ENCODE measurements around the genes PNPLA5, SHISAL1 and PHF21B.

- PRO-cap, 7 experiments = no peak in any of the 7 experiments
Measured at GRCh38 chr22:43891432-43892258, at the start of gene PNPLA5. TSS of gene PNPLA5 (minus strand) at chr22:43892013.

- PRO-cap, 7 experiments = no peak in any of the 7 experiments
Measured at GRCh38 chr22:44057304-44057785, 33.2 kb downstream of the PARVB start.

DNA sequence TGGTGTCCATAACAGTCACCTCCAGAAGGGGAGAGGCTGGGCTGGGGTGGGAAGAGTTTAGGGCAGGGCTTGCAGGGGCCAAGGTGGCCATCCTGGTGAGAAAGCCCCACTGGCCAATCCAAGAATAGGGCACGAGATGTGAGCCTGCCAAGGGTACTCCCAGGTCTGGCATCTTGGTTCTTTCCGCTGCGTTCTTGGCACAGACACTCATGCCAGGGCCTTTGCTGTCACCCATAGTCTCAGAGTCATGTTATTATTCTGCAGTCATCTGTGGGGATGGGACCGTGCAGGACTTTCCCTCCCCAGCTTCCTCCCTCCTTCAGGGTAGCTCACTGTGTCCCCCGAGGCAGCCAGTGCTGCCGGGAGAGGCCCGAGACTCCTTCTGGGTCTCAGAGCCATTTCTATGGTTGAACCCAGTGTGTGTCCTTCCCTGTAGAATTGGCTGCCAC lies 60.3 kb downstream of the PARVB start:
- PRO-cap, 7 experiments = no peak in any of the 7 experiments

DNA sequence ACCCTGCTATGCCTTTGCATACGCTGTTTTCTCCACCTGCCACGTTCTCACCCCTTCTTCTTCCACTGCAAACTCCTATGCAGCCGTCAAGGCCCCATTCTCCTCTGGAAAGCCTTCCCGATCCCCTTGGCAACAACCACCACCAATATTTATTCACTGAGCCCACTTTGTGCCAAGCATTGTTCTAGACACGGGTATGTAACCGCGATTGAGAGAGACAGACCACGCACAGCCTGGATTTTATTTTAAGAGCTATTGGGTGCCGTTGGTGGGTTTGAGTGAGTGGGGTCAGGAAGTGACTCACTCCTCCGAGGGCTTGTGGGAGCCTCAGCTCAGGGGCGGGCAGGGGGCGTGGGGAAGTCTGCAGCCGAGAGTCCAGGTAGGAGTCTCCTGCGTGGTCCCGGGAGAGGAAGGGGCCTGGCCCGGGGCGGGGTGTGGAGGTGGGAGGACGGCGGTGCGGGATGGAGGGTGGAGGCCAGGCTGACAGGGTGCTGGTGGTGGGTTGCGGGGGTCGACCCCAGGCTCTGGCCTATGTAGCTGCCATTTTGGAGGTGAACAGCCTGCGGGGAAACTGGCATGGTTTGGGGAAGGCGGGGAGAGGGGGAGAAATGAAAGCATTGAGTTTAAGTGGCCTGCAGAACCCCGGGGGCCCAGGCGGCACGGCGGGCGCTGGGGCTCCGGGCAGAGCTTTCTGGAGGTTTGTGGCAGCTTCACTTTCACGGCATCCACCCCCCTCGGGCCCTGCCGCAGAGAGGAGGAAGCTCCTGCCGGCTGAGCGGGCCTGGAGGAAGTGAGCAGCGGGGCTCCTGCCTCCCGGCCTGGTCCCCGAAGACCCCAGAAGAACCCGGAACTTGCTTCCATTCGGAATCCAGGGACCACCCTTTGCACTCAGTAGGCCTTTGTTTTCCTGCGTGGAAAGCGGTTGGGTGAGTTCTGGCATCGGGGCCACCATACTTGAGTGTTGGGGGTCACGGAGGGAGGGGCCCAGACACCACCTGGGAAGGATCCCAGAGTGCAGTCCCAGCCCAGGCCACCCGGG lies 586 bp downstream of the PARVG start:
- PRO-cap, 7 experiments = peak in 7 of 7 experiments; most common plus-strand start position 345 of the sequence (in 7); most common minus-strand start position 297 of the sequence (in 4)

- PRO-cap, 7 experiments = peak in 7 of 7 experiments; most common plus-strand start chr22:44182618 (in 1); most common minus-strand start chr22:44182793 (in 7)
Measured at GRCh38 chr22:44182266-44183152, 1.8 kb downstream of the PARVG start.

GRCh38 chr22:44312615-44313173 lies at the start of gene SHISAL1:
TSS of gene SHISAL1 (minus strand) at chr22:44312951.
- PRO-cap, 7 experiments = no peak in any of the 7 experiments

- PRO-cap, 7 experiments = no peak in any of the 7 experiments
Measured at GRCh38 chr22:44325721-44326327, 13.1 kb upstream of the SHISAL1 start.

GRCh38 chr22:44494382-44495009 lies 3.5 kb downstream of the RTL6 start:
- PRO-cap, 7 experiments = no peak in any of the 7 experiments

GRCh38 chr22:44495050-44495655 lies 2.9 kb downstream of the RTL6 start:
- PRO-cap, 7 experiments = no peak in any of the 7 experiments

DNA sequence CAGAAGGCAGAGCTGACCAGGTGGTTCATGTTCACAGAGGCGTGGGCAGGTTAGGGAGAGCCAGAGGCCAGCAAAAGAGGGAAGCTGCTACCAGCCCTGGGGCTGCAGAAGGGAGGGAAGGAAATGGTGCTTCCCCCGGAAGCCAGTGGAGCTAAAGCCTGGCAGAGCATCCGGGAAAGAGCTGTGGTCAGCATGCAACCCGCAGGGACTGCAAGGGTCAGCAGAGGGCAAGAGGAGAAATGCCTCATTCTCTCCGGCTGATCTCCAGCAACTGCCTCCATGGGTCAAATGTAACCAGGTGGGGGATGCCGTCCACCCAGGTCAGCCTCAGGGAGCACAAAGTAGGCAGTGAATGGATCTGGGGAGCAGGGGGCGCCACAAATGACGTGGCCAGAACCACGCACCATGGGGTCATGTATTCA lies 36.9 kb upstream of the PRR5 start:
- PRO-cap, 7 experiments = no peak in any of the 7 experiments

DNA sequence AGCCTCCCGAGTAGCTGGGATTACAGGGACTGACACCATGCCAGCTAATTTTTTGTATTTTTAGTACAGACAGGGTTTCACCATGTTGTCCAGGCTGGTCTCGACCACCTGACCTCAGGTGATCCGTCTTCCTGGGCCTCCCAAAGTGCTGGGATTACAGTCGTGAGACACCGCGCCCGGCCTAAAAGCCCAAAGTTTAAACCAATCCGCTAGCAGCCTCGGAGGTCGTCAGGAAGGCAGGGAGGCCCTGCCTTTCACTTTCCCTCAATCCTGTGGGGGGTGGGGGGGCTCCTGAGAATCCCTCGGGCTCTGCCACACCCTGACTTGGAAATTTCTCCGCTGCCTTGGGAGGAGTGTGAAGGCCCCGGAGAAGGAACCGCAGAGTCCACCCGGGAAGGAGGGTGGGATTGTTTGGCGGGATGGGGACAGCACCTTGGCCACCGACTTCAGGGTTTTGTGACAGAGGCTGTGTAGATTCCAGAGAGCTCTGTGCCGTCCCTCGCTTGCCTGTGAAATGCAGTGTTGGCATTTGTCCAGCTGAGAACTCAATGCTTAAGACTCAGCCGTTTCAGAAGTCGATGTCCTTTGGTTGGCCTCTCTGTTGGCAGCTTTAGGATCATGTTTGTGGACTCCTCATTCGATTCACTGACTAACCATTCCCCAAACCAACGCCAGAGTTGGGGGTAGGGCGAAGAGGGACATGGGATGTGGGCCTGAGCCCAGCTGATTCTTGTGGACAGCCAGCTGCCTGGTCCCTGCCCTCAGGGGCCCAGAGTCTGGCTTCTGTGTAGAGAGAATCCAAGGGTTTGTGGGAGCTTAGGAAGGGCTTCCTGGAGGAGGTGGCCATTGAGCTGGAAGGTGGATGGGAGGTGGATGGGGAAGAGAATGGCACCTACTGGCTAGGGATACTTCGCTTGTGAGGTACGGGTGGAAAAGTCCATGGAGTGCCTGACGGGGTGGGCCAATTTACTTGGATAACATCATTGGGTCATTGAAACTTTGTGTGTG lies 1.3 kb downstream of the ARHGAP8 start:
- PRO-cap, 7 experiments = no peak in any of the 7 experiments

DNA sequence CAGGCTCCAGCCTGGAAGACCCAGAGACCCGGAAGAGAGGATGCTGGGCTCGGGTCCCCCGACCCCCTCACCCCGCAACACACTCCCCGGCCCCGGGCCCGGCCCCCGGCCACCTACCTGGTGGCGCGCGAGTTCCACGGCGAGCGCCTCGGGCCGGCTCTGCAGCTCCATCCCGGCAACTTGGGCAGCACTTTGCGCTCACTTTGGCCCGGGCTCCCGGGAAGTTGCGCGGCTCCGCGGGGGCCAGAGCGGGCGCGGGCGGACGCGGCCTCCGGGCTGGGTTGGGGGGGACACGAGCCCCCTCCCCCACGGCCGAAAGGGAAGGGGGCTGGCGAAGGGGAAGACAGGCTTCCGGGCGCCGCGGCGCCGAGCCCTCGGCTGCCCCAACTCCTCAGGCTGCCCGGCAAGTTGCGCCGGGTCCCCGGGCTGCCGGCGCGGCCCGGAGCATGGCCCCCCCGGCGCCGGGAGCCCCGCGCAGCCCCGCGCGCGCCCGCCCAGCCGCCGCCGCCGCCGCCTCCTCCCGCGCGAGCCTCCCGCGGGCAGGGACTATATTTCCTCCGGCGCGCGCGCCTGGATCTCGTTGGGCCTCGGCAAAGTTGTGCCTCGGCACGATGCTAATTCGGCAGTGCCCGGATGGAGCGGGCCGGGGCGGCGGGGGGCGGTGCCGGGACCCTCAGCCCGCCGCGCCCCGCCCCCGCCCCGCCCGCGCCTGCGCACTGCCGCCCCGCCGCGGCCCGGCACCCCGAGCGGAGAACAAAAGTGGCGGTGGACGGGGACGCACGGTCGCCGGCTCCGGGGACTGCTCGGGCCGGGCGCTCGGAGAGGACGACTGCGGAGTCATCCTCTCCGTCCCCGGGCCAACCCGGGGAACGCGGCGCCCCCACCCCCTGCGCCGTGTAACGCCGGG lies at the start of gene PHF21B:
Gene PHF21B, minus strand, starts transcription at position 627 of the 907 bp plus-strand sequence.
- PRO-cap, 7 experiments = peak in 7 of 7 experiments; most common plus-strand start position 749 of the sequence (in 3); most common minus-strand start position 674 of the sequence (in 7)

DNA sequence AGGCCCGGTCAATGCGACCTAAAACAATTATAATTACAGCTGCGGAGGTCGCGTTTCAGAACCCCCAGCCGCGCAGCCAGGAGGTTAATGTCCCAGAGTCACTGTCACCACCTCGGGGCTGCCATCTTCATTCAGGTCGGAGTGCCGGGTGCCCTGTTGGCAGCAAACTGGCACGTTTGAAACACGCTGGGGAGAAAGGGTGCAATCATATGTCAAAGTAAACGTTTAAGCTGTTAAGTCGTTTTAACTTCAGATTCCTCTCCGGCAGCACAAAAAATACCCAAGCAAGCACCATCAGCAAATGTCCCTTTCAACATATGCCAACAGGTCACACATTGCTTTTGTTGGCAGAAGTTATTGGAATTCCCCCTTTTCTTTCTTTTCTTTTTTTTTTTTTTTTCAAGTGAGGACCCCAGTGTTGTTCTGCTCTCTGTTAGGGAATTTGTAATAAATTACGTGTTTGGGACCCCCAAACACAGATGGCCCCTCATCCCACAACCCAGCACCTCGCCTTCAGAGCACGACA lies 871 bp upstream of the PHF21B start:
- PRO-cap, 7 experiments = no peak in any of the 7 experiments

- PRO-cap, 7 experiments = no peak in any of the 7 experiments
Measured at GRCh38 chr22:45064482-45064891, 54.7 kb upstream of the PHF21B start.

- PRO-cap, 7 experiments = no peak in any of the 7 experiments
Measured at GRCh38 chr22:45154090-45154551, 9.6 kb upstream of the NUP50 start.

- PRO-cap, 7 experiments = no peak in any of the 7 experiments
Measured at GRCh38 chr22:45185736-45186573, 22.2 kb downstream of the NUP50 start.

DNA sequence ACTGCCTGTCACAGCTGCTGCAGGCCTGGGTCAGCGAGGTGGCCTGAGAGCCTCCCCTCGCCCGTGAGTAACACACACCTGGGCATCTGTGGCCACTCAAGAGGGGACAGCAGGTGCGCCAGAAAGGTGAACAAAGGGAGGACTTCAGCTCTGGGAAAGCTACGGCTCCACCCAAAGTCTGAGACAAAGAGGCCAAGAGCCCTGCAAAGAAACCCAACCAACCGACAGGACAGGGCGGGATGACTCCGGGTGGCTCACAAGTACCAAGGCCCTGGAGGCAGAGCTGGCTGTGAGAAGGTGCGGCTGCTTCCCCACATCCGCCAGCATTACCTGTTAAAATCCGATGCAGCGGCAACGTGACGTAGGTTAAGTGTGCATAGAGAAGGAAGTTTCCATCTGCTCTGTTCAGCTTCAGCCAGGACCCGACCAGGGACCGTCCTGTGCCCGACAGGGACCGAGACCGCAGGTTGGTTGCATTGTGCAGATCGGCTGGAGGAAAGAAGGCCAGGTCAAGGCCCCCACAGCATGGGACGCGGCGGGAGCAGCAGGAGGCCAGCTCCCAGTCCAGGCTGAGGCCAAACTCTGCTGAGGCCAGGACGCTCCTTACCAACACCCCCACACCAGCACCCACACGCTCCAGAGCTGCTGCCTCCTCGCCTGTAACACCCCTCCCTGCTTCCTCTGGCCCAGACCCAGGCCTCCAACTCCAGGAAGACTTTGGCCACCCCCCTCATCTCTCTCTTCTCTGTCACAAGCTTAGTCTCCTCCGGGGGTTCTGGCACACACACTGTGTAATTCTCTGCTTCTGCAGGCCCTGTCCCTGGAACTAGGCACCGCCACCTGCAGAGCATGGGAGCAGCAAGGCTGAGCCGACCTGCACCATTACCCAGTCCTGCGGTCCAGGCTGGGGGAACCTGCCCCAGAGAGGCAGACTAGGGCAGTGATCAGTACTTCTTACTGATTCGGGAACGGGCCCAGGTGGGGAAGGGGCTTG lies 34.0 kb downstream of the NUP50 start:
- PRO-cap, 7 experiments = no peak in any of the 7 experiments

DNA sequence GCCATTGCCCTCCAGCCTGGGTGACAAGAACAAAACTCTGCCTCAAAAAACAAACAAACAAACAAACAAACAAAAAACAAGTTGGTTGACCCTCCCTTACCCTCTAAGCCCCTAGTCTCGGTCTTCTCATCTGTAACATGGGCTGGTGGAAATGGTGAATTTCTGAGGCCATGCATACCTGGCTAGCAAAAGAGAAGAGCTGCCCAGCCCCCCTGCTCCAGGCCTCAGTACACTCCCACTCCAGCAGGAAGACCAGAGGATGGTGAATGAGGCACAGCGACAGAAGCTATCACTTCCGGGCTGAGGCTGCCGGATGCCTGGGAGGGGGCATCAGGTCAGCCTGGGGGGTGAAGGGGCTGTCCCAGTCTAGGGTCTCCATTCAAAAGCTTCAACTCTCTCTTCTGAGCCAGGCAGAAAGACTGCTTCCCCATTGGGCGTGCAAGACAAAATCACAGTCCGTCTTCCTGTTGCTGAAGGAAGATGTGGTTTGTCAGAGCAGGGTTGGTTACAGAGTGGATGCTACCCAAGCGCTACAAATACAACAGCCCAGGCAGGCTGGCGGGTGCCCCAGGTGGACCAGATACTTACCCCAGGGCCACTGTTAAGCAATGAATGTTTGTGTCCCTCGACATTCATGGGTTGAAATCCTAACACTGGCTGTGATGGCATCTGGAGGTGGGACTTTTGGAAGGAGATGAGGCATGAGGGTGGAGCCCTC lies 11.8 kb downstream of the UPK3A start:
- PRO-cap, 7 experiments = peak in 6 of 7 experiments; most common plus-strand start position 493 of the sequence (in 6); most common minus-strand start position 278 of the sequence (in 1)

DNA sequence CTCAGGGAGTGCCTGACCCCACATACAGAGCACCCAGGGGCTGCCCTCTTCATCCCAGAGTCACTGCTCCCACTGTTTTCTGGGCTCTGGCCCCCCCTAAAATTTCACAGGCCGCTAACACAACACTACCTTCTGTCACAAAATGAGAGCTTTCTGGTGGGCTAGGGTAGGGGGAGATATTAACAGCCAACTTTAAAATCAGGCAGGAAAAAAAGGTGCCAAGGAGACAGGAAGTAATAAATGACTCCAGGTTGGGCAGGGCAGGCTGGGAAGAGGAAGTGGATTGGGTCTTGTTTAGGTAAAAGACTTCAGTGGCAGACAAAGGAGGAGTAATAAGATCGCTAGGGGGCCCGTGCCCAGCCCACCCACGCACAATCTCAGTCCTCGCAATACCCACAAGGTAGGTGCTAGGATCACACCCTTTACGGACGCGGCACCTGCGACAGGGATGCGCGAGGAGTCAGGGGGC lies 1.0 kb upstream of the FAM118A start:
- PRO-cap, 7 experiments = no peak in any of the 7 experiments

- PRO-cap, 7 experiments = peak in 6 of 7 experiments; most common plus-strand start chr22:45319290 (in 2); most common minus-strand start chr22:45319165 (in 4)
Measured at GRCh38 chr22:45319066-45319905, 9.6 kb downstream of the FAM118A start.

All from T-cell (primary cell).